HT1080 (cell line): ENCODE results near the gene GPR3.

DNA sequence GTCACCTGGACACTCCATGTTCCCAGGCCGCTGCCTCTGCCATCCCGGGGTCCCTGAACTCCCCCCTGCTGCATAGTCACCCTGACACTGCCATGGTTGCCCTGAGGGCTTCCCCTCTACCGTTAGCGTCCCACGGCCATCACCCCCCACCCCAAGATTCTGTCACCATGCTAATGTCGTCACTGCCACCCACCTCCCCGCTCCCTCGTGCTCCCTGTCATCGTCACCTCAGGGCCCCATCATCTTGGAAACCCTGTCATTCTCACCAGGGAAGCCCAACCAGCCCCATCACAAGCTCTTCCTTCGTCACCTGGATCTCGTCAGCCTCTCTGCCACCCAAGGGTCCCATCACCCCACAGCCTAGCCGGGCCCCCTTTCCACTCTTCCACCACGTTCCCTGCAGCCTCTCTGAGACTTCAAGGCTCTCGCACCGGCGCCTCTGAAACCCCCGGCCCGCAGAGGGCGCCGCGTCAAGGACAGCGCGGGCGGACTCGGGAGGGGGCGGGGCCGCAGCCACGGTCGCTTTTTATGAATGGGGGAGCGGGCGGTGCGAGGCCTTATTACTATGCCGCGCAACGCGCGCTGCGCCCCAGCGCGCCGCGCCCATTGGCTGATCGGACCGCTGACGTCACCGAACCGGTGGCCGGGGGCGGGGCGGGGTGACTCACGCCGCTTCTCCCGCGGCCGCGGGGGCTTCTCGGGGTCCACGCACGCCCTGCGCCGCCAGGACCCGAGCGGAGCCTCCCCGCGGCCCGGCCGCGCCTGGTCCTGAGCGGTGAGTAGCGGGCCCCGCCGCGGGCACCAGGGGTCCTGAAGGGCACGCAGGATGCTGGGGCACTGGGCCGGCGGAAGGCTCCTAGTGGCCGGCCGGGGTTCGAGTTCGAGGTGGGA lies at the start of gene GPR3:
GPR3 (plus strand) TSS at position 660 of the 891 bp plus-strand sequence.
RAMPAGE:
- cytosol, long total RNA, result no peak
- long total RNA, result no peak
- nucleus, long total RNA, result no peak

DNA sequence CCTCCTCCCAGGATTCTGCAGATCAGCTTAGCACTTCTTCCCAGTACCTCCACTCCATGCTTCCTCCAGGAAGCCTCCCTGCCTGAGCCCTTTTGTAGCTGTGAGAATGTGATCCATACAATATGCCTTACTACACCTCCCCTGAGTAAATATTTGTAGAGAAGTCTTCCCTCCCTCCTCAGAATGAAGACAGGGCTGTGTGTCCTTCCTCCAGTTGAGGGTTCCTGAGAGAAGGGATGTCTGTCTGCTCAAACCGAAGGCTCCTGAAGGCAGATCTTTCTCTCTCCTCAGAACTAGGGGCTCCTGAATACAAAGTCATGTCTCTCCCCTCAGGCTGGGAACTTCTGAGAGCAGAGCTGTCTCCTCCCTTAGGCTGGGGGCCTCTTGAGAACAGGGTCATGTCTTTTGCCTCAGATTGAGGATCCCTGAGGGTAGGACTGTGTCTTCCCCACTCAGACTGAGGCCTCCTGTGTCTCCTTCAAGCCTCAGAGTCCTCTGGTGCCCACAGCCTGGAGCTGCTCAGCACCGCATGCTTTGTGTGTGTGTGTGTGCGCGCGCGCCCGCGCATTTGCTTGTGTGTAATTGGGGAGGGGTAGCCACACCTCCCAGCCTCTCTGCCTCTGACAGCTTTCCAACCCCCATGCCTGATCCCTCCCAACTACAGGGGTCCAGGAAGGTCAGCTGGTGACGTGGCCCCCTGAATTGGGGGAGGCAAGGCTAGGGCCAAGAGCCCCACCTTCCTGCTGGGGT lies 6.6 kb downstream of the GPR3 start:
RAMPAGE:
- cytosol, long total RNA, result no peak
- long total RNA, result no peak
- nucleus, long total RNA, result no peak

GRCh38 chr1:27455377-27456006 lies 34.5 kb downstream of the WASF2 start:
RAMPAGE:
- cytosol, long total RNA, result no peak
- long total RNA, result no peak
- nucleus, long total RNA, result no peak

DNA sequence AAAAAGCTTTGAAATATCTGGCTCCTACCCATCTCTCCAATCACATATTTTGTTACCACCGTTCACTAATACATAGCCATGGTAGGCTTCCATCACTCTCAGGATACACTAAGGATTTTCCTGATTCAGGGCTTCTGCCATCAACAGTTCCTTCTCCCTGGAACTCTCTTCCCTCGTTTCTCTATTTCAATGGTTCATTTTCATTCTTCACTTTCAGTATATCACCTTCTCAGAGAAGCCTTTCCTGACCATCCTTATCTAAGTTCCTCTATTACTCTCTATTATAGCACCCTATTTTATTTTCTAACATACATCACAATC lies 14.7 kb downstream of the WASF2 start:
RAMPAGE:
- cytosol, long total RNA, result no peak
- long total RNA, result no peak
- nucleus, long total RNA, result no peak

DNA sequence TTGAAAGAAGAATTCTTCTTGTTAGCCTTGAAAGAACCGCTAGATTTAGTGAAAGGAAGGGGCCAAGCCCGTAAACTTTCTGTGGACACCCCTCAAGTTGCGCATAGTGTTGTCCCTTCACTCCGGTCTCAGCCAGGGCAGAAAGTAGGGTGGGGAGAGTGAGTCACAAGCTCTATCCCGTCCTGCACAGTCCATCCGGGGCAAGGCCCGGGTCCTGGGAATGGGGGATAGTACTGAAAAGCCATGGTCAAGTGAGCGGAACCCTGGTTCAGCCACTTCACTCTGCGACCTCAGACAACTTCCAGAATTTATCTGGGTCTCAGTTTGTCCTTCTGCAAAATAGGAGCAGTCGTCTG lies 461 bp upstream of the WASF2 start:
RAMPAGE:
- cytosol, long total RNA, result no peak
- long total RNA, result no peak
- nucleus, long total RNA, result no peak

GRCh38 chr1:27517988-27518859 lies 28.3 kb upstream of the WASF2 start:
RAMPAGE:
- cytosol, long total RNA, result no peak
- long total RNA, result no peak
- nucleus, long total RNA, result no peak

DNA sequence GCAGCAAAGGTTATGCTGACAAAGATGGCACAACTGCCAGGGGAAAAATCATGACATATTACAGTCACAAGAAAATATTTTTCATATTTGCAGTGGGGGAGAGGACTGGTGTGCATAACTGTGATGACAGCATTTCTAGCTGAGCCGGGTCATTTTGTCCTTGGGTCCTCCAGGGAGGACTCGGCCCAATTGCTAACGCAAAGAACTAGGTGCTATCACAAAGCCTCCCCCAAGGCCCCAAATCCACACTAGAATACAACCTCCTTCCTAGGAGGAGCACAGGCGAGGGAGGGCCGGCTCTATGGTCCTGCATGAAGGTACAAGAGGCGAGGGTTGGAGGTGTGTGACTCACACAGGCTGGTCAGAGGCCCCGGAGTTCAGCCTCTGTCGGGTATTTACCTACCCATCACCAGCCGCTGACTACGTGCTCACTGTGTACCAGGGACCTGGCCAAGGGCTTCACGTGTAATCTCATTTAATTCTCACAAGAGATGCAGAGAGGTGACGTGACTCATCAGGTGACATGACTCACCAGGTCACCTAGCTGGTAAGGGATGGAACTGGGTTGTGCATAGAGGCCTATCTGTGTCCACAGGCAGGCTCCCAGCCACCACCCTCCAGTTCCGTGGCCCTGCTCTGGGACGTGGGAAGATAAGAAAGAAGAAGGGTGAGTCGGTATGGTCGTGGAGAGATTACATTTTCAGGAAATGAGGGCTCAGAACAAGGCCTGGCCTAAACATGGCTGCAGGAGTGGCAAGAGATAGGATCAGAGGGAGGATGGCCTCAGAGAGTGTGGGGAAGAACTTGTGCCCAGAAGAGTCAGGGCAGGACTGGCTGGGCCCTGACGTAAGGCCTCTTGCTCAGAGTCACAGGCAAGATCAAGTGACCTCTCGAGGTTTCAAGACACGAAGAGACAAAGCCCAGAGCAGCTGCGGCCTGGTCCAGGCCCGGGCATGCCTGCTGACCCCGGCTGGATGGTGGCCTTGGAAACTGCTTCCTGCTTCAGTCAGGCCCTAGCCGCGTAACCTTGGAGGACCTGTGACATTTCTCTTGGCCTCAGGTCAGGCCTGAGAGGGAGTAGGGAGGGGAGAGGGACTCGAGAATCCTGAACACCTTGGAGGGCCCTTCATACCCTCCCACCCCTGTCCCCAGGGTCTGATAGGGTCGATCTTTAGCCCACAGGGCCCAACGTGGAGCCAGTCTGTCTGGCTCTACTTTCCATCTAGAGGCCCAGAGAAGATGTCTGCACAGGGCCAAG lies 52.6 kb upstream of the WASF2 start:
RAMPAGE:
- cytosol, long total RNA, result no peak
- long total RNA, result no peak
- nucleus, long total RNA, result no peak

DNA sequence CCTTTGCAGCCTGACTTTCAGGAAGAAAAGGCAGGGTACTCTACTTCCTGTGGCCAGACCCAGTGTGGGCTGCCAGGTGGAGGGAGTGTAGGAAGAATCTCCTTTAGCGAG lies 33.0 kb downstream of the AHDC1 start:
RAMPAGE:
- cytosol, long total RNA, result no peak
- long total RNA, result no peak
- nucleus, long total RNA, result no peak

RAMPAGE:
- cytosol, long total RNA, result no peak
- long total RNA, result no peak
- nucleus, long total RNA, result no peak
These were observed 26.1 kb downstream of the AHDC1 start for GRCh38 chr1:27577830-27578240.

GRCh38 chr1:27617374-27618031 lies 13.6 kb upstream of the AHDC1 start:
RAMPAGE:
- cytosol, long total RNA, result no peak
- long total RNA, result no peak
- nucleus, long total RNA, result no peak

GRCh38 chr1:27655896-27656501 lies 16.0 kb downstream of the IFI6 start:
RAMPAGE:
- cytosol, long total RNA, result no peak
- long total RNA, result no peak
- nucleus, long total RNA, result no peak

GRCh38 chr1:27666032-27666680 lies 5.8 kb downstream of the IFI6 start:
RAMPAGE:
- cytosol, long total RNA, result no peak
- long total RNA, result no peak
- nucleus, long total RNA, result no peak

GRCh38 chr1:27886949-27887593 lies 14.7 kb downstream of the THEMIS2 start:
RAMPAGE:
- cytosol, long total RNA, result no peak
- long total RNA, result no peak
- nucleus, long total RNA, result no peak

DNA sequence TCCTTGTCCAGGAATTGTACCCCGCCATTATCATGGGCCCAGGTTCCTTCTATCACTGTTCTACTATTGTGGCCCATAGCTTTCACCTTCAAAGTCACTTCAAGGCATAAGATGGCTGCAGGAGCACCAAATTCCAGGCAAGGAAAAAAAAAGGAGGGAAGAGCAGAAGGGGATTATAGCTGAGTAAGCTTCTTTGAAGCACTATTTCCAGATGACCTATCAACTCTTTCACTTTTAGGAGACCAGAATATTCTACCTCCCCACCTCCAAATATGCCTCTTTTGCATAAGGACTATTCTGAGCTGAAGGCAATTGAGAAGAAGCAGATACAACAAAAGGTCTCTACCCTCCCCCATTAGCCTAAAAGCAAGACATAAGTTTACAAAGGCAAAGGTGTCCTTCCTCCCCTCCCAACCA lies 41.8 kb downstream of the PTAFR start:
RAMPAGE:
- cytosol, long total RNA, result no peak
- long total RNA, result no peak
- nucleus, long total RNA, result no peak

GRCh38 chr1:28159864-28160150 lies 16.7 kb downstream of the PTAFR start:
RAMPAGE:
- cytosol, long total RNA, result no peak
- long total RNA, result no peak
- nucleus, long total RNA, result no peak

GRCh38 chr1:28313841-28314495 lies 14.9 kb upstream of the MED18 start:
RAMPAGE:
- cytosol, long total RNA, result no peak
- long total RNA, result no peak
- nucleus, long total RNA, result no peak

GRCh38 chr1:28640947-28641294 lies 1.9 kb downstream of the TAF12 start:
RAMPAGE:
- cytosol, long total RNA, result no peak
- long total RNA, result no peak
- nucleus, long total RNA, result no peak

GRCh38 chr1:28733976-28734415 lies 2.7 kb upstream of the YTHDF2 start:
RAMPAGE:
- cytosol, long total RNA, result no peak
- long total RNA, result no peak
- nucleus, long total RNA, result no peak

DNA sequence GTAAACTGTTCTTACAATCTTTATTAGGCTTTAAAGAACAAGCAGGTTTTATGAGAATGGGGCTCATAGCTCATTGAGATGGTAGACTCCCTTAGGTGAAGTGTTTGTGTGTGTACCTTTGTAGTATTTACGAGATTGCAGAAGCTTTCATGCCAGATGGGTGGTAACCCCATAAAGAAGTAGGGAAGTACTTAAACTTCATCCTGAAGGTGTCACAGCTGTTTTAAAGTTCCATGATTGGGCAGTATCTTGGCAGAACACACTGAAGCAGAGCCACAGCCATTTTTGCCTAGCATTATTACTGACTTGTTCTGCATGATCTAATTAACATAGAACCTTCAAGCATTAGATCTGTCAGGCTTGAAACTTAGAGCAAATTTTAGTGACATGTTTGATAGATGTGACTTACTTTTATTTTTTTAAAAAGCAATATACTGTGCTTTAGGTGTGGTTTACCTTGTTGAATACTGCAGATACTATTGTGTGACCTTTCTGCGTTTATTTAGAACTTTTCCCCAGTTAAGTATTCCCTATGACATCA lies 11.6 kb downstream of the YTHDF2 start:
RAMPAGE:
- cytosol, long total RNA, result no peak
- long total RNA, result no peak
- nucleus, long total RNA, result no peak

DNA sequence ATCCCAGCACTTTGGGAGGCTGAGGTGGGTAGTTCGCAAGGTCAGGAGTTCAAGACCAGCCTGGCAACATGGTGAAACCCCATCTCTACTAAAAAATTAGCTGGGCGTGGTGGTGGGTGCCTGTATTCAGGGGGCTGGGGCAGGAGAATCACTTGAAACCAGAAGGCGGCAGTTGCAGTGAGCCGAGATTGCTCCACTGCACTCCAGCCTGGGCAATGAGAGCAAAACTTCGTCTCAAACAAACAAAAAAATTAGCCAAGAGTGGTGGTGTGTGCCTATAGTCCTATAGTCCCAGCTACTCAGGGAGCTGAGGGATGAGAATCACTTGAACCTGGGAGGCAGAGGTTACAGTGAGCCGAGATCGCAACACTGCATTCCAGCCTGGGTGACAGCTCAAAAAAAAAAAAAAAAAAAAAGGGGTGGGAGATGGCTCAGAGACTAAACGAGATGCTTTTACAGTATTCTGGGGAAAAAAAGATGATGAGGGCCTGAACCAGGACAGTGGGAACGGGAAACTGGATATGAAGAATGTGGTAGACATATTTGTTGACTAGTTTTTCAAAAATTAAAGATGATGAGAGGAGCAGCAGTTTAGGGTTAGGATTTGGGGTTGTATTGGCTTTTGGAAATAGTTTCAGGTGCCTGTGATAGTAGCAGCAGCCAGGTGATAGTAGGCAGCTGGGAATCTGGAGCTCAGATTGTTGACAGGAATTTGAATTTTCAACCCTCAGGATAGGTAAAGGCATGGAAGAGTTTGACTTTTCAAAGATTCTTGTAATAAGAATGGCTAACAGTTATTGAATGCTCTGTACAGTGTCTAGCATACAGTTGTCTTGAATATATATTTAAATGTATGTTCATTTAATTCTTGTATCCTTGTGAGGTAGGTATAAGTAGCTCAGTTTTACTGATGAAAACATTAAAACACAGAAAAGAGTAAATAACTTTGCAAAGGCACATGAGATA lies 18.1 kb downstream of the YTHDF2 start:
RAMPAGE:
- cytosol, long total RNA, result no peak
- long total RNA, result no peak
- nucleus, long total RNA, result no peak